GM19239 (cell line): ENCODE measurements around a stretch of chr7.

DNA sequence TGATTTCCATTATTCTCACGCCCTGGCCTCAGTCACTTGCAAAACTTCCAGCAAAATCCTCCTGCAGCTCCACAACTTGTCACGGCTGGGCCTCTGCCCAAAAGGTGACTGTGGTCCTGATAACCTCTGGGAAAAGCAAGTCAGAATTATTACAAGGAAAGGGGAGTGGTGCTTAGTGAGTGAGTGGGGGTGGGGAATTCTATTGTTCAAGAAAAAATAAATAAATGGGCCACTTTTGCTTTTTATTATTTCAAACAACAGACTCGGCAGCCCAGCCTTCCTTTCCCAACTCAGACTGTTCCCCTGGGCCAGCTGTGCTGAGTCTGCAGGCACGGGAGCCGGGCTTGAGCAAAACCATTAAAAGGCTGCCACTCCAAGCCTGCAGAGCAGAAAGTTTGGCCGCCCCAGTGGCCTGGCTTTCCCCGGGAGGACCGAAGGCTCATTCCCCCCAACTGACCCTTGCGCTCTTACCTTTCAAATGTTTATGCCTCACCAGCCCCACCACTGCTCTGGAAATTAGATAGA lies 90.0 kb downstream of the PLXNA4 start:
- RRBS = 52% methylated on average over 3 of the region's 9 CpGs

- RRBS = no CpG with 5 or more reads among the region's 4 CpGs
These were observed 202.8 kb upstream of the PLXNA4 start for GRCh38 chr7:132778990-132779613.

DNA sequence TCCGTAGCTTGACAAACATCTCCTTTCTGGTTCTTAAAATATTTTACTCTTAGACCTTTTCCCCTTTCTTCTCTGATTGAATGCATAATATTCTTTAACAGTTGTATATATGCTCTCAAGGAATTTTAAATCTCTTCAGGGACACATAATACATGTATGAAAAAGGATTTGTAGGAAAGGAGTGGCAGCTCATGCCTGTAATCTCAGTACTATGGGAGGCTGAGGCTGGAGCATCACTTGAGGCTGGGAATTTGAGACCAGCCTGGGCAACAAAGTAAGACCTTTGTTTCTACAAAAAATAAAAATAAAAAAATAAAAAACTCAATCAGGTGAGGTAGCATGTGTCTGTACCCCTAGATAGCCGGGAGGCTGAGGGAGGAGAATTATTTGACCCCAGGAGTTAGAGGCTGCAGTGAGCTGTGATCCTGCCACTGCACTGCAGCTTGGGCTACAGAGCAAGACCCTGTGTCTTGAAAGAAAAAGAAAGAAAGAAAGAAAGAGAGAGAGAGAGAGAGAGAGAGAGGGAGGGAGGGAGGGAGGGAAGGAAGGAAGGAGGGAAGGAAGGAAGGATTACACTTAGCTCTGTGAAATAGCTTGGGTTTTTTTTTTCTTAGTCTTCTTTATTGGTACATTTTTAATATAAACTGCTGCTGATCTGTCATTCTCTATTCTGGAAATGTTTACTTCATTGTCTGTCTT lies 285.6 kb downstream of the EXOC4 start:
- RRBS = no CpG with 5 or more reads among the region's 2 CpGs

- RRBS = no CpG with 5 or more reads among the region's 3 CpGs
These were observed 321.7 kb upstream of the LRGUK start for GRCh38 chr7:133805213-133805972.

- RRBS = no CpG with 5 or more reads among the region's 7 CpGs
These were observed 290.8 kb upstream of the LRGUK start for GRCh38 chr7:133836274-133836791.

- RRBS = no CpG with 5 or more reads among the region's 2 CpGs
These were observed 143.5 kb upstream of the LRGUK start for GRCh38 chr7:133983609-133984023.

DNA sequence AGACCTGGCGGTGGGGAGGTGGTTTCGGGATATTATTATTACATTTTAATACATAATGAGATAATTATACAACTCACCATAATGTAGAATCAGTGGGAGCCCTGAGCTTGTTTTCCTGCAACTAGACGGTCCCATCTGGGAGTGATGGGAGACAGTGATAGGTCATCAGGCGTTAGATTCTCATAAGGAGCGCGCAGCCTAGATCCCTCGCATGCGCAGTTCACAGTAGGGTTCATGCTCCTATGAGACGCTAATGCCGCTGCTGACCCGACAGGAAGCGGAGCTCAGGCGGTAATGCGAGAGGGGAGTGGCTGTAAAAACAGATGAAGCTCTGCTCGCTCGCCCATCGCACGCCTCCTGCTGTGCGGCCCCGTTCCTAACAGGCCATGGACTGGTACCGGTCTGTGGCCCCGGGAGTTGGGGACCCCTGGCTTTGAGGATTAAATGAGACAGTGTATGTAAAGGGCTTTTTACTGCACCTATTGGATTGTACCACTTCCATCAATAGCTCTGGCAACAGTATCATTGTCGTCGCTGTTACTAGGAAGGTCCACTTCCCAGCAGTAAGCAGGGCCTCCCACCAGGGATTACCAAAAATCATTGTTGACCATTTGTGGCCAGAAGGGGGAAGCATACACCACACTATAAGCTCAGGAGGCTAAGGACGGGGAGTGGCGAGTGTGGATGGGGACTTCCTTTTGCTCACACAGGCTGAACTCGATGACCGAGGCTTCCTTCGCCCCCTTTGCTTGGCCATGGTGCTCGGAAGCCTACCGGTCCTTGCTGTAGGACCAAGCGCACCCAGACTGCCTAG lies 26.5 kb downstream of the AKR1B1 start:
- RRBS = 2% methylated on average over 2 of the region's 32 CpGs

GRCh38 chr7:134458080-134458904 lies 608 bp downstream of the AKR1B1 start:
- RRBS = 2% methylated on average over 19 of the region's 54 CpGs

- RRBS = no CpG with 5 or more reads among the region's 2 CpGs
These were observed 21.8 kb upstream of the AKR1B1 start for GRCh38 chr7:134480704-134481024.

DNA sequence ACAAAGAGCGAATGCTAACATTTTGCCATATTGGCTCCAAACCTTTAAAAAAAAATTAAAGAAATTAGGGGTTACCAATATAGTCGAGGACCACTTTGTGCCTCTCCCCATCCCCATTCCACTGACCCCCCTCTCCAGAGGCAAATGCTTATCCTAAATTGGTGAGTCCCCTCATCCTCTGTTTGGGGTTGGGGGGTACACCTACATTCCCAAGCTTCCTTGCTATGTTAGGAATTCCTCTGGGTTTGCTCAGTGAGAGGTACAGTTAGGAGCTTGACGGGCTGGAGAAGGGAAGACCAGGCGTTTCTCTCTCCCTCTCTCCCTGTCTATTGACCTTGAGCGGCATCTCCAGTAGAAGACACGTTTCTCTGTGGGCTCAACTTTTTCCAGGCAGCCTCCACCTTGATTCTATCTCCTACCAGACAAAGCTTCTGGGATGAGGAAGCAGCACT lies 6.7 kb upstream of the AKR1B15 start:
- RRBS = no CpG with 5 or more reads among the region's 6 CpGs

DNA sequence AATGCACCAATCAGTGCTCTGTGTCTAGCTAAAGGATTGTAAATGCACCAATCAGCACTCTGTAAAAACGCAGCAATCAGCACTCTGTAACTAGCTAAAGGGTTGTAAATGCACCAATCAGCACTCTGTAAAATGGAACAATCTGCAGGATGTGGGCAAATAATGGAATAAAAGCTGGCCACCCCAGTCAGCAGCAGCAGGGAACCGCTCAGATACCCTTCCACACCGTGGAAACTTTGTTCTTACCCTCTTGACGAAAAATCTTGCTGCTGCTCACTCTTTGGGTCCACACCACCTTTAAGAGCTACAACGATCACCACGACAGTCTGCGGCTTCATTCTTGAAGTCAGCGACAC lies 16.0 kb downstream of the AKR1B15 start:
- RRBS = no CpG with 5 or more reads among the region's 8 CpGs

DNA sequence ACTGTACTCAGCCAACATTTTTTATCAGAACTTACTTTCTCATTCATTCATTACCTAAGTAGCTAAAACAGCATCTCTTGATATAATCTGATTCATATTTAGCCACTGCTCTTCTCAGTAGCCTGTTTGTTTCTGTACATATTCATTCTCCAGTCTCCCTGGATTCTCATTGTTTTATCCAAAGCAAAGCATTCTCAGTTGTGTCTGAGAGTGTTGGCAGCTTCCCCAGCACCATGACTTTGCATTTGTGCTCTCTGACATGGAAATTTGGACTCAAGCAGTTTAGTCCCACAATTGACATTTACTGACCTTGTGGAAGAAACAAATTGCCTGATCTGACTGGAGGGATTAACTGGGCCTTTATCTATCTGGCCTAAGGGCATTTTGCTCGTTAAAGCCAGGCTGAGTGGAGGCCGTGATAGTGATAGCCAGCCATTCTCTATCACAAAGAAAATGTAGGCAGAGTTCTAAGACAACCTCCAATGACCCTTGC lies 44.9 kb downstream of the AKR1B15 start:
- RRBS = no CpG with 5 or more reads among the region's 2 CpGs

- RRBS = no CpG with 5 or more reads among the region's 6 CpGs
These were observed 13.6 kb downstream of the BPGM start for GRCh38 chr7:134660151-134660684.

DNA sequence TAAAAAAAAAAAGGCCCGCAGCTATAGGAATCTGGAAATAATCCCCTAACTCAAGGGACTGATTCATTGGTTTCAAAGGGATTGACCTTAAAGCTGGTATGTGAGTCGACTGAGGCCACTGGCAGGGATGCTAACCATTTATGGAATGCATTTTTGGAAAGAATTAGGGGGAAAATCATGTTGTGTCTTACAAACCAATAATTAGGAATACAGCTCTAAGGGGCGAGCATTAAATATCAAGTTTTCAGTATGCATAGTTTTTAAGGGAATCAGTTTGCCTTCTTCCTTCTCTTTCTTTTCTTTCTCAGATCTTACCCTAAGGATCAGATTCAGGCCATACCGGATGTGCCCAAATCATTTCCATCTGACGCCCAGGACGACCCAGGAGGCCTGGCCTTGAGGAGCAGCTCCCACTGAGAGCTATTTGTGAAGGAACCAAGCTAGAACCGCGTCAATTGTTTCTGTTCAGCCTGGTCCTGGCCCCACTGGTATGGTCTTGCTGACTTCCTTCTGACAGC lies 48.7 kb downstream of the BPGM start:
- RRBS = no CpG with 5 or more reads among the region's 8 CpGs

GRCh38 chr7:134781923-134782546 lies 2.6 kb downstream of the CALD1 start:
- RRBS = no CpG with 5 or more reads among the region's 4 CpGs

DNA sequence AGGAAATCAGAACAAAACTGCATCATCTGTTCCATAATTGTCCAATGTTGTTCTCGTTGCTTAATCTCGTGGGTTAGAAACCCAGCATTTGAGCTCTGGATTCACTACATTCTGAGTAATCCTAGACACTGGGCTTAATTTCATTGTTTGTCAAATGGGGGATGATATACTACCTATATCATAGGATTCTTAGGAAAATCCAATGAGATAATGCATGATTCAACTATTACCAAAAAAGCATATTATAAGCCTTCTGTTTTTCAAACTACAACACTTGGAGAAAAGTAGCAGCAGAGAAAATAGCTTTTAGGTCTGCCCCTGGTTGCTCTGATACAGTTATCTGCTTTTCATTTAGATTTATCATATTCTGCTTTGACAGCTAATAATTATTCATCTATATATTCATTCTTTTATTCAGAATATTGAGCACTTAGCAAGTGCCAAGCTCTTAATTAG lies 49.1 kb downstream of the CALD1 start:
- RRBS = no CpG with 5 or more reads among the region's 2 CpGs

- RRBS = no CpG with 5 or more reads among the region's 1 CpG
These were observed 55.2 kb downstream of the CALD1 start for GRCh38 chr7:134834566-134835157.

GRCh38 chr7:134866439-134867143 lies 87.2 kb downstream of the CALD1 start:
- RRBS = no CpG with 5 or more reads among the region's 8 CpGs

DNA sequence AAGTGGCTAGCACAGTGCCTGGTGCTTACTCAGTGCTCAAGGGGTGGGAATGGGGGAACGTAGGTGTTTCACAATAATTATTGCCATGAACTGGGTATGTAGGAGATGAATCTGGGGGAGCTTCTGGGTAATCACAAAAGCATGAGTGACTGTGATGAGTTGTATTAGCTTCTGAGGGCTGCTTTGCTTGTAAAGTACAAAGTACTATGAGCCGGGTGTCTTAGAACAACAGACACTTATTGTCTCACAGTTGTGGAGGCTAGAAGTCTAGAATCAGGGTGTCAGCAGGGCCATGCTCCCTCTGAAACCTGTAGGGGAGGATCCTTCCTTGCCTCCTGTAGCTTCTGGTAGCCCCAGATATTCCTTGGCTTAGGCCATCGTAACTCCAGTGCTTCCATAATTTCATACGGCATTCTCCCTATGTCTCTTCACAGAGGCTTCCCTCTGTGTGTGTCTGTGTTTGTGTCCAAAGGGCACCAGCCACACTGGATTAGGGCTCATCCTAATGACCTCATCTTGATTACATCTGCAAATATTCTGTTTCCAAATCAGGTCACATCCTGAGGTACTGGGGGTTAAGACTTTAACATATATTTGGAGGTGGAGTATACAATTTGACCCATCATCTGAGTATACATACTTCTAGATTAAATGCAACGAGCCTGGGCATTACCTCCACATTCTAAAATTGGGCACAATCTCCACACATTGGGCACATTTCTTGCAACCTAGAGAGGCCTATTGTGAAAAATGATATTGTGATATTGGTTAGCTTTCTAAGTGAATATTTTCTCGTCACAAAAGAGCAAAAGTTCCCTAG lies 84.7 kb upstream of the AGBL3 start:
- RRBS = no CpG with 5 or more reads among the region's 6 CpGs

DNA sequence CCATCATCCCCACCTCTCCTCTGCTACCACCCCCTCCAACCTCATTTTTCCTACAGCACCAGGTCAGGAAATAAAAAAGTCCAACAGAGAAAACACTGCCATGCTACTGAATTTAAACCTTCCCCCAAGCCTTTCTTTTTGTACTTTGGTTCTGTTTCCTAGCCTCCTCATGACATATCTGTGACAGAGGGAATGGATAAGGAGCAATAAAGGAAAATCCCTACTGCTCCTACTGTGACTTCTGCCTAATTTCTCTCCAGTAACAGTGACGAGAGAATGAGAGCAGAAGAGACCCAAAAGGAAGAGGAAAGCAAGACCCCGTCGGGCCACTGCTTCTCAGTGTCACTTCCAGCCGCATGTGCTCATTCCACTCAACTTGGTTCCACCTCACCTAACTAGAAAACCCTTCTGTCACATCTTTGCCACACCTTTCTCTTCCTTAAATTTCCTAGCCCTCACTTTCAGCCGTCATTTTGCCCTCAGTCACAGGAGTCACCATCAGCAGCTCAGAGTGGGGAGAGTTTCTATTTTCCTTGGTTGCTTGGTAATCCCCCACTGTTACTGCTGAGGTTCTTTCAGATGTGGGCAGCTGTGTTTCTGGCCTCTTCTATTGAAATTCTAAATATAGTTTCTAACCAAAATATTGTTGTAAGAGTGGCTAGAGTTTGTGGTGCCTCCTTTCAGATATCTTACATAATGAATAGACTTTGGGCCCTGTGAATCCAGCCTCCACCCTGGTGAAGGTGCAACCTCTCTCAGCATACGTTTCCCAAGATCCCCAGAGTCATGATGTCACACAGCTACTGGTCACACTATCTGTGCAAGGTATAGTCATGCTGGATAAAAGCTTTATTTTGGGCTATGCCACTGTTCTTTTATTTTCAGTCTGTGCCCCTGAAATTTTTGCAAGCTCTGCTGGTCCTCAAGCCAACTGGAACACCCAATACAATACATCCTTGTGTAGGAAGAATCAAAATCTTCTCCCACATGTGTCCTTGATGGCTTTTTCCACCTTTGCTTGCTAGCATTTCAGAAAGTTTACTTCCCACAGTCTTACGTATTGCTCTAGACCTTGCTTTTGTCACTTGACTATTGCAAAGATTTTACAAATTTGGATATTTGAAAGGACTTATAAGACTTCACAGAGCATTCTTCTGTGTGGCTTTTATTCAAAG lies 9.0 kb downstream of the AGBL3 start:
- RRBS = no CpG with 5 or more reads among the region's 7 CpGs